Endometrial microvascular endothelial cells (primary cell): ENCODE measurements around a stretch of chr3.

GRCh38 chr3:125836671-125837170, 132.3 kb upstream of the ROPN1B start:
- RAMPAGE, long total RNA = no peak

DNA sequence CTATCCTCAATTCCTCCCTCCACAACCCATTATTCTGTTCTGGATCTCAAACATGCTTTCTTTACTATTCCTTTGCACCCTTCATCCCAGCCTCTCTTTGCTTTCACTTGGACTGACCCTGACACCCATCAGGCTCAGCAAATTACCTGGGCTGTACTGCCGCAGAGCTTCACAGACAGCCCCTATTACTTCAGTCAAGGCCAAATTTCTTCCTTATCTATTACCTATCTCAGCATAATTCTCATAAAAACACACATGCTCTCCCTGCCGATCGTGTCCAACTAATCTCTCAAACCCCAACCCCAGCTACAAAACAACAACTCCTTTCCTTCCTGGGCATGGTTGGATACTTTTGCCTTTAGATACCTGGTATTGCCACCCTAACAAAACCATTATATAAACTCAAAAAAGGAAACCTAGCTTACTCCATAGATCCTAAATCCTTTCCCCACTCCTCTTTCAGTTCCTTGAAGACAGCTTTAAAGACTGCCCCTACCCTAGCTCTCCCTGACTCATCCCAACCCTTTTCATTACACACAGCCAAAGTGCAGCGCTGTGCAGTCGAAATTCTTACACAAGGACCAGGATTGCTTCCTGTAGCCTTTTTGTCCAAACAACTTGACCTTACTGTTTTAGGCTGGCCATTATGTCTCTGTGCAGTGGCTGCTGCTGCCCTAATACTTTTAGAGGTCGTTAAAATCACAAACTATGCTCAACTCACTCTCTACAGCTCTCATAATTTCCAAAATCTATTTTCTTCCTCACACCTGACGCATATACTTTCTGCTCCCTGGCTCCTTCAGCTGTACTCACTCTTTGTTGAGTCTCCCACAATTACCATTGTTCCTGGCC, 102.0 kb upstream of the ROPN1B start:
- RAMPAGE, long total RNA = no peak

DNA sequence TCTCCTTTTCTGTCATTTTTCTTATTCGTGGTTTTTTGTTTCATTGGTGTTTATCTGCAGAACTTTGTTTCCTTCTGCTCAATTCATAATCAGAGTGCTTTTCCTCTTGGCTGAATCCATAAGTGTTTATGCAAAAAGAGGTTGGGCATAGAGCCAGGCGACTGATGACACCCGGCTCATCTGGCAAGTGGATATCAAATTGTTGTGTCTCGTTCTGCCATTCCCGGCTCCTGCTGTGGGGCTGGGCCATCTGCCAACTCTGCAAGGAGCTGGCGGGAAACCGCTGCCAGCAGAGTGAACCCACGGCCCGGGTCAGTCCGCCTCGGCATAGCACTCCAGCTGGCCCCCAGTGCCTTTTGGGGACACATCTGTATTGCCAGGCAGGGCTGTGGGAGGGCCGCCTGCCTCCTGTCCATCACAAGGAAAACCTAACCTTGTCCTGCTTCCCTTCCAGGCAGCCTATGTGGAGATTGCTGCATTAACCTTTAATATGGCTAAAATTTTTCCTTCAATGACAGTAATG, 82.9 kb upstream of the ROPN1B start:
- RAMPAGE, long total RNA = no peak

- RAMPAGE, long total RNA = no peak
Observed at GRCh38 chr3:125975225-125975702, 6.3 kb downstream of the ROPN1B start.

DNA sequence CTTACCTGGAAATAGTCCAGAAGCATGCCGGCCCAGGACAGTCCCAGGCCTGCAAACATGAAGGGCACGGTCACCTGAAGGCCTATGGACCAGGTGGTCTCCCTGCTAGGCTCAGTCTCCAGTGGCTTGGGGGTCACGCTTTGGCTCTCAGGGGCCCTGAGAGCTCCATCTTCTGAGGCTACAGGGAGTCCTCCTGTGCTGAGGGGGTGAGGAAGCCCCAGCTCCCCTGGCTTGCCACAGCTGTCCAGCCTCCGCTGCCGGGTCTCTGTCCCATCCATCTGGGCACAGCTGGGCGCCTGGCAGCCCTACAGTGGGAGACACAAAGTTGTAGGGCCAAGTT, 16.0 kb downstream of the SLC41A3 start:
- RAMPAGE, long total RNA = no peak

GRCh38 chr3:126100622-126101073, 16.7 kb upstream of the SLC41A3 start:
- RAMPAGE, long total RNA = no peak

DNA sequence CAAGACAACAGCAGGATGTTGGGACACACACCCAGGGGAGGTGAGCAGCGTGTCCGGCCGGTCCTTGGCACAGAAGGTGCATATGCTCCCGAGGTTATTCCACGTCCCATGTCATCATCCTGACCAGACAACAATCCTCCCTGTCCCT, 16.1 kb downstream of the KLF15 start:
- RAMPAGE, long total RNA = no peak

- RAMPAGE, long total RNA = no peak
Observed at GRCh38 chr3:126357532-126357740, 228 bp upstream of the KLF15 start.

GRCh38 chr3:126364352-126364679, 7.1 kb upstream of the KLF15 start:
- RAMPAGE, long total RNA = no peak

- RAMPAGE, long total RNA = no peak
Observed at GRCh38 chr3:126367143-126368021, 10.2 kb upstream of the KLF15 start.

DNA sequence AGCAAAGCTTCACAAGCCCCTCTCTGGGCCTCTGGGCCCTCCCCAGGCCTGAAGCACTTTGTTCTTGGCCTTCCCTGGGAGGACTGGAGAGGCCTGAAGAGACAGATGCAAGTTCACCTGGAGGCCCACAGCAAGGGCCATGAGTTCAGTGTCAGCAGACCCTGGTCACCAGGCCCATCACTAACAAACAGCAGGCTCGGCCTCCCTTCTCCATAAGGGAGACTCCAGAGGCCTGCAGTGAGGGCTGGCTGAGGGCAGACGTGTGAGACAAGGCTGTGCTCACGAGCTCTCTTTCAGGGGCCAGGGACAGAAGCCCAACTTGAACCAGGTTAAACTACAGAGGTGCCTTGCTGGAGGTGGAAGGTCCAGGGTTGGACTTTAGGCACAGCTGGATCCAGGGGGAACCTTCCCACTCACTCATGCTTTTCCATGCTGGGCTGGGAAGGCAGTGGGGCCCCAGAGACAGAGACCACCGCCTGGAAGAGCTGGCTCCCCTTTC, 18.9 kb downstream of the CFAP100 start:
- RAMPAGE, long total RNA = no peak

GRCh38 chr3:126441409-126442082, 34.1 kb downstream of the ZXDC start:
- RAMPAGE, long total RNA = no peak

- RAMPAGE, long total RNA = no peak
Observed at GRCh38 chr3:126466598-126467299, 8.9 kb downstream of the ZXDC start.

GRCh38 chr3:126474473-126475371, 969 bp downstream of the ZXDC start:
- RAMPAGE, long total RNA = no peak

DNA sequence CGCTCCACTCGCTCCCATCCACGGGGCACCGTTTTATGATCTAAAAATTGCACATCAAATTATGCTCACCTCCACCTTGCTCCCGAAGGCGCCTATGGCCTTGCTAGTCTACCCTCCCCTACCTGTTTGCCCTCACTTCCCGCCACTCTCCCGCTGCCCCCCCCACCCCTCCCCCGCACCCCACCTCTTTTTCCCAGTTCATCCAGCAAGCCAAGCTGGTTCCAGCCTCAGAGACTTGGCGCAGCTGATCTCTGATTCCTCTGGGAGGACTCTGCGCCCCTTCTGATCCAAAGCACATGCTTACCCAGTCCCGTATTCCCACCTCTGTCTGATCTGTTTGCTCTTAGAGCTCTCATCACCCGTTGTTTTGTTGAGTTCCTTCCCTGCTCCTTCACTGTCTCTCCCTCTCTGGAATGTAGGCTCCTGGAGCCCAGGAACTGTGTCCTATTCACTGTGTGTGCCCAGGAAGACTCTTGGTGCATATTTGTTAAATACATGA, 1.2 kb upstream of the ZXDC start:
- RAMPAGE, long total RNA = no peak

DNA sequence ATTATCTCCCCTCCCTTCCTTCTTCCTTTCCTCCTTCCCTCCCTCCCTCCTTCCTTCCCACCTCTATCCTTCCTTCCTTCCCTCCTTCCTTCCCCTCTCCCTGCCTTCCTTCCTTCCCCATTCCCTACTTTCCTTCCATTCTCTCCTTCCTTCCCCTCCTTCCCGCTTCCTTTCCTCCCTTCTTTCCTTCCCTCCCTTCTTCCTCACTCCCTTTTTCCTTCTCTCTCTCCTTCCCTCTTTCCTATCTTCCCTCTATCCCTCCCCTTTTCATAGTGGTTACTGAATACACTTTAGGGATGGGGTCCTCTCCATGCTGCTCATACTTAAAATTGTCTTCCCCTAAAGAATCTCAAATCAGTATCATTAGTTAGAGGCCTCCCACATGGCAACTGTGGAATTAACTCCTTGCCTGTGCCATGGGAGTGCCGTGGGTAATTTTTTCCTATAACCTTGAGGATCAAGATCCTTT, 40.5 kb upstream of the C3orf22 start:
- RAMPAGE, long total RNA = no peak

- RAMPAGE, long total RNA = no peak
Observed at GRCh38 chr3:126750546-126751043, 46.6 kb downstream of the CHCHD6 start.

GRCh38 chr3:126908540-126909289, 74.2 kb upstream of the PLXNA1 start:
- RAMPAGE, long total RNA = no peak

DNA sequence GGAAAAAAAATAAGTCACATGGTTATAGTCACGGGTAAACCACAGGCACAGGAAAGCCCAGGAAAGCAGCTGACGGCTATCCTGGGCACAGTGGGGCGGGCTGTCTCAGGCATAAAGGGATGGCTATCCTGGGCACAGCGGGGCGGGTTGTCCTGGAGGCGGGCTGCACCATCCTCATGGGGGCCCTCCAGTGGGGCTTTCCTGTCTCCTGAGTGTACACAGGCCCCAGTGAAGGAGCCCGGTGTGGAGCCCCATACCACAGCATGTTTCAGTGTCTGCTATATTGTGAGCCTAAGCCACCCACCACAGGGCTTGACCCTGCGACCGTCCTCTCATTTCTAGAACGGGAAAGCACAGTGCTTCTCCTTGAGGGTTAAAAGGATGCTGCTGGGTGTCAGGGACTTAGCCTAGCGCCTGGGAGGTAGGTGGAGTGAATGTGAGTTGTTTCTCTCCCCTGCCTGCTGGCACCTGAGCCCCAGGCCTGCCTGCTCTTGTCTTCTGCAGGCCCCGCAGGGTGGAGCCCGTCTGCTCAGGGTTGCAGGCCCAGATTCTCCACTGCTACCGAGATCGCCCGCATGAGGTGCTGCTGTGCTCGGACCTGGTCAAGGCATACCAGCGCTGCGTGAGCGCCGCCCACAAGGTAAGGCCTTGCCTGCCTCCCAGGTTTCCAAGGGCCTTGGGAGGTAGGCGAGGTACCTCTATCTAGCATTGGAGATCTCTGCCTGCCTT, 25.8 kb upstream of the PLXNA1 start:
- RAMPAGE, long total RNA = no peak

DNA sequence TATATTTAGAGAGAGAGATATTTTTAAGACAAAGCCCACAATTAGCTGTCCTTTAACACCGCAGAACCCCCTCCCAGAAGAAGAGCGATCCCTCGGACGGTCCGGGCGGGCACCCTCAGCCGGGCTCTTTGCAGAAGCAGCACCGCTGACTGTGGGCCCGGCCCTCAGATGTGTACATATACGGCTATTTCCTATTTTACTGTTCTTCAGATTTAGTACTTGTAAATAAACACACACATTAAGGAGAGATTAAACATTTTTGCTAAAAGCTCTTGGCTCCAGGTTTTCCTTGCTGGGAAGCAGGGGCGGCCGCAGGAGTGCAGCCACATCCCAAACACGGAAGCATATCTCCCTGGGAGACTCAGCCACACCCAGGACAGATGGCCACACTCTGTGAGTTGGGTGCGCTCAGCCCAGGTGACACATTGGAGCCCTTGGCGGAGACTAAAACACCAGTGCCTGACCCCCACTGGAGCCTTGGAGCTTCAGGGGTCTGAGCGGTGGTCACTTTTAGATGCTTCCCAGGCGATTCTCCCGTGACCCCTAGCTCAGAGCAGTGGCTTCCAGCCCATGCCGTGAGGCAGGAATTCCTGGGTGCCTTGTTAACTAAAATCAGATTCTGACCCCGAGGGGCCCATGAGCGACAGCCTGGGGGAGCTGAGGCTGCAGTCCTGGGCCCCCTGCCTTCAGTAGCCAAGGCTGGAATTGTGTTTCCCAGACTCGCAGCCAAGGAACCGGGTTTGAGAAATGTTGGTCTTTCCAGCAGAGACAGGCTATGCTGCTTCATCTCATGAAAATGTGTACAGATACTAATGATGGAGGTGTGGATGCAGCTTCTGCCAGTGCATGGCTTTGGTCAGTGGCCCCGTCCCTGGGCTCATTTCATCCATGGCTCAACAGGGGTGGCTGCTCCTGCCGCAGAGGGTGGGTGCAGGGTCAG, 54.5 kb downstream of the PLXNA1 start:
- RAMPAGE, long total RNA = no peak